ENCODE measurements around the genes ZNF425 and ATP6V0E2.

- RRBS: no CpG with 5 or more reads among the region's 6 CpGs
CAGE:
- cytosol, long polyA plus RNA: no peak
- long polyA plus RNA: no peak
- nucleus, long polyA plus RNA: no peak
Measured at GRCh38 chr7:148622835-148623377, 32.3 kb downstream of the C7orf33 start.

GRCh38 chr7:148732812-148733342, 34.2 kb downstream of the CUL1 start:
- RRBS: no CpG with 5 or more reads among the region's 3 CpGs
CAGE:
- cytosol, long polyA plus RNA: no peak
- long polyA plus RNA: no peak
- nucleus, long polyA plus RNA: no peak

DNA sequence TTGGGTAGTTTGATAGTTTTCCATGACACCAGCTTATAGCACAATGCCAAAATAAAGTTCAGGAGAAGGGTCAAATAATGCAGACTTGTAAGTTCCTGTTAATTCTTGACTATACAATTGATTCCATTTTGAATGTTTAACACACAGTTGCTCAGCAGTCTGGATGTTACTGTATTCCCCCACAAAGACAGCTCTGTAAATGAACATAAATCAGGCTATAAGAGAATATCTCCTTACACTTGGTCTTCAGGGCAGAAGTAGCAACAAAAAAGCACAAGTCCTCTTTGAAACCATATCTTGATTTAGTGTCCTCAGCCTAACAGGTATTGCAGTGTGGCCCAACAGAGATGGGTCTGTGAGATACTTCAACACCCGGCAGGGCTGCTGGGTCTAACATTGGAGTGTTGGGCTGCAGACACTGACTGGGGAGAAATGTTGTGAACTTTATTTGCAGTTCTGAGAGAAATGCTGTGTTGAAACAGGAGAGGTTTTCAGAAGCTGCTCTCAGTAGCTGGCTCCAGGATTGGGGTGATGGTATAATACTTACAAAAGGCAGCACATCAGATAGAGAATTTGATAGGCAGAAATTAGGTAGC, 75.8 kb downstream of the CUL1 start:
- RRBS: no CpG with 5 or more reads among the region's 1 CpG
CAGE:
- cytosol, long polyA plus RNA: no peak
- long polyA plus RNA: no peak
- nucleus, long polyA plus RNA: no peak

DNA sequence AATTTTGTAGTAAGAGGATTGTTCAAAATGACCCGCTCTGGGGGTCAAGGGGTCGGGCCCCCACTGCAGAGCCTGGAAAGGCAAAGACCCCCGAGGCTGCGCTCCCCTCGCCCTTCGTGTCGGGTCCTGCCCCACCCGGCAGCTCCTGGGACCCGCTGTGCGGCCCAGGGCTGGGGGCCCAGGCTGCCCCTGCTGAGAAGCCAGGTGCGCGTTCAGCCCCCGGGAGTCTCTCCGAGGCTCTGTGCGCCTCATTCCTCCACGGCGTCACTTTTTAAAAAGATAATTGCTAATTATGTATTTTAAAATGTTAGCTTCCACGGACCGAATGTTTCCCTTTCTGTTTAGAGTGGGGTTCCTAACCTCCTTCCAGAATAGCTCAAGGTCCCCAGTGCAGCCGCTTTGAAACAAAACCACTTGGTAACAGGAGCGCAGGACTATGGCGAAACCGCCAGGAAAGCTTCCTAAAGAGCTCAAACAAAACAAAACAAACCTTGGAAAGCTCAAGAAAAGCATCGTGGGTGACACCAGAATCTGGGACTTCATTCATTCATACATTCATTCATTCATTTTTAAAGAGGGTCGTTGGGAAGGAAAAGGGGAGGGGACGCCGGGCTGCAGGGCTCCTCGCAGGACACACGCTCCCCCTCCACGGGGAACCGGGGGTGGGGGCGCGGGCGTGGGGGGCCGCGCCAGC, 45.6 kb downstream of the PDIA4 start:
- RRBS: 4% methylated on average over 16 of the region's 36 CpGs
CAGE:
- cytosol, long polyA plus RNA: no peak
- long polyA plus RNA: no peak
- nucleus, long polyA plus RNA: no peak

GRCh38 chr7:148987382-148987999, 40.8 kb downstream of the PDIA4 start:
- RRBS: 2% methylated on average over 3 of the region's 16 CpGs
CAGE:
- cytosol, long polyA plus RNA: no peak
- long polyA plus RNA: no peak
- nucleus, long polyA plus RNA: start-site peak on the plus strand at chr7:148987519-148987618, 39 reads

GRCh38 chr7:149126138-149126535, at the start of gene ZNF425:
Gene ZNF425 (minus strand): TSS chr7:149126324.
- RRBS: under 1% methylated on average over 8 of the region's 42 CpGs
CAGE:
- cytosol, long polyA plus RNA: start-site peak on the plus strand at chr7:149126390-149126460, 54 reads
- long polyA plus RNA: start-site peak on the minus strand at chr7:149126231-149126273, 47 and 74 reads in 2 replicates; start-site peak on the plus strand at chr7:149126396-149126515, 40 and 50 reads in 2 replicates
- nucleus, long polyA plus RNA: start-site peak on the plus strand at chr7:149126386-149126486, 132 reads

DNA sequence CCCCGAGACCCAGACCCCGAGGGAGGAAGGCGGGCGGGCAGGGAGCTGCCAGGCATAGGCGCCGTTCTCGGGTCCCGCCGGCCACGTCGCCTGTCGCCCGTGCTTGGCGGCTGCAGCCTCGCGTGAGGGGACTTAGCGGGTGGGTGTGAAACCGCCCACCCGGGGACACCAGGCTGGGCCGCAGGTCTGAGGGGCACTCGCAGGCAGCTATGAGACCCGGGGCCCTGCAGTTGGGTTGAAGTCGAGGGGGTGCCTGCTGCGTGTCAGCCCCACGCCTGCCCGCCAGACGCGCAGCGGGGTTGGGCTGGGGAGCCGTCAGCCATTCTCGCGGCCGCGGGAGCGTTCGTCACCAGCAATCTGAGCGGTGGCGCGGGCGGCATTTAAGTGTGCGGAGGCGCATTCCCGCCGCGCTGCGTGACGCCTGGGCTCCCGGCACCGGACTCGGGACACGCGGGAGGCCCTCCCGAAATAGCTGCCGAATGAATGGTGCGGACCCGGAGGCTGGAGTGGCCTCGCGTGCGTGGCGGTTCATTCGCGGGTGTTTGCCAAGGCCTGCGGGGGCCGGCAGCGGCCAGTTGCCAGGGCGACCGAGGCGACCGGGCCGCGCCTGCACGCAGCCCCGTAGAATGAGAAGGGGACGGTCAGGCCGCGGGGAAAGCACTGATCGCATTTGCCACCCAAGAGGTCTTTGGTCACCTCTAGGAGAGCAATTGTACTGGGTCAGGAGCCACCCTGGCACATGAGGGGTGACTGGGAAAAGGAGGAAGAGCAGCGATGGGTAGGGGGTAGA, 740 bp downstream of the ZNF398 start:
- RRBS: 1% methylated on average over 37 of the region's 78 CpGs
CAGE:
- cytosol, long polyA plus RNA: no peak
- long polyA plus RNA: no peak
- nucleus, long polyA plus RNA: no peak

GRCh38 chr7:149330839-149331432, 68.9 kb downstream of the ZNF783 start:
CAGE:
- cytosol, long polyA plus RNA: no peak
- long polyA plus RNA: no peak
- nucleus, long polyA plus RNA: no peak

- RRBS: no CpG with 5 or more reads among the region's 21 CpGs
CAGE:
- cytosol, long polyA plus RNA: no peak
- long polyA plus RNA: no peak
- nucleus, long polyA plus RNA: no peak
Measured at GRCh38 chr7:149436357-149437085, 24.3 kb downstream of the ZNF777 start.

DNA sequence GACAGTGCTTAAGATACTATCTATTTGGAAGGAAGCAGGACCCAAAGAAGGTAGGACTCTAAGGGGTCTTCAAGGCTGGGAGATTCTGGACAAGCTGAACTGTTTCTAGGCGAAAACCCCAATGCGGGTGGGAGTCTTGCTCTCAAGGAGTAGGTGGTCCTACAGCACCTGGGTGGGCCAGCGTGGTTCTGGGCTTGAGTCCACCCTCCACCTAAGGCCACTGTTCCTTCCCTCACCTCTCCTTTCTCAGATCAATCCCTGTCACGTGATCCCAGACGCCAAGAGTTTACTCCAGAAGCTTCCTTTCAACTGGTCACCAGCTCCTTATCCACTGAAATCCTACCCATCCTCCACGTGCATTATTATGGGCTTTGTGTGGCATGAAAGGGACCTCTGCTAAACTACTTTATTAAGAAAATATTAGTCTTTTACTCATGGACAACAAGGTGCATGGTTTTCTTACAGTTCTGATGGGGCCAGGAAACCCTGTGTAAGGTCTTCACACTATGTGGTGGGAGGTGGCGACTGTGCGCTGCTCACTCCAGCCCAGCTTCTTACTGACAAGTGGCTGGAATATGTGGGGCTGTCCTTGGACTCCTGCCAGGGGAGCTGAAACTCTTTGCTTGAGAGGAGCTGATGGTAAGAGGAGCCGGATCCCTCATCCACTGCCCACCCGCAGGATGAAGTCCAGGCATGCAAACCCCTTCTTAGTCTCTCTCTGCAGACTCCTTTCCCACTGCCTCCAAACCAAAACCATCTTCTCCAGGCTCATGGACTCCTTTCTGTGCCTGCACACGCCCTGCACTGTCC, 1.6 kb downstream of the ZNF746 start:
- RRBS: no CpG with 5 or more reads among the region's 11 CpGs
CAGE:
- cytosol, long polyA plus RNA: no peak
- long polyA plus RNA: no peak
- nucleus, long polyA plus RNA: no peak

DNA sequence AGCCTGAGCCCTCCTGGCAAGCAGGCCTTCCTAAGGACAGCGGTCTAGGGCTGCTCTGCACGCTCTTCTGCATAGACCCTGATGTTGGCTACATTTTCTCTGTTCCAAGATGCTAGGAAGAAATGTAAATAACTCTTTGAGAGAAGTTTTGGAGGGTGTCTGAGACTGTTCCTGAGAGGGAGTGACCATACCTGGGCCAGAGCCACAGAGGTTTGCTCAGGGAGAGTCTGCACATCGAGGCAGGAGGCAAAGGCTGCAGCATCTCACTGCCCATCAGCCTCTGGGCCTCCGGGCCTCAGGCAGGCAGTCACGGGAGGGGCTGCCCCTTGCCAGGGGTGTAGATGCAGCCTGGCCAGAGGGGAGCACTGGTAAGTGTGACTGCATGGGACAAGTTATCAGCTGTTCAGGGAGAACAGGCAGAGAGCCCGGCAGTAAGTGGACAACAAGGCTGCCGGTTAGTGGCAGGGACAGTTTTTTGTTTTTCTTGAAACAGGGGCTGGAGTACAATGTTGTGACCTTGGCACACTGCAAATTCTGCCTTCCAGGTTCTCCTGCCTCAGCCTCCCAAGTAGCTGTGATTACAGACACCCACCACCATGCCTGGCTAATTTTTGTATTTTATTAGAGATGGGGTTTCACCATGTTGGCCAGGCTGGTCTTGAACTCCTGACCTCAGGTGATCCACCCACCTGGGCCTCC, 2.8 kb downstream of the KRBA1 start:
- RRBS: no CpG with 5 or more reads among the region's 7 CpGs
CAGE:
- cytosol, long polyA plus RNA: no peak
- long polyA plus RNA: no peak
- nucleus, long polyA plus RNA: no peak

- RRBS: no CpG with 5 or more reads among the region's 25 CpGs
CAGE:
- cytosol, long polyA plus RNA: no peak
- long polyA plus RNA: no peak
- nucleus, long polyA plus RNA: no peak
Measured at GRCh38 chr7:149735860-149737139, 21.5 kb downstream of the KRBA1 start.

GRCh38 chr7:149772580-149772858, 869 bp downstream of the ZNF467 start:
- RRBS: 1% methylated on average over 5 of the region's 21 CpGs
CAGE:
- cytosol, long polyA plus RNA: no peak
- long polyA plus RNA: no peak
- nucleus, long polyA plus RNA: no peak

DNA sequence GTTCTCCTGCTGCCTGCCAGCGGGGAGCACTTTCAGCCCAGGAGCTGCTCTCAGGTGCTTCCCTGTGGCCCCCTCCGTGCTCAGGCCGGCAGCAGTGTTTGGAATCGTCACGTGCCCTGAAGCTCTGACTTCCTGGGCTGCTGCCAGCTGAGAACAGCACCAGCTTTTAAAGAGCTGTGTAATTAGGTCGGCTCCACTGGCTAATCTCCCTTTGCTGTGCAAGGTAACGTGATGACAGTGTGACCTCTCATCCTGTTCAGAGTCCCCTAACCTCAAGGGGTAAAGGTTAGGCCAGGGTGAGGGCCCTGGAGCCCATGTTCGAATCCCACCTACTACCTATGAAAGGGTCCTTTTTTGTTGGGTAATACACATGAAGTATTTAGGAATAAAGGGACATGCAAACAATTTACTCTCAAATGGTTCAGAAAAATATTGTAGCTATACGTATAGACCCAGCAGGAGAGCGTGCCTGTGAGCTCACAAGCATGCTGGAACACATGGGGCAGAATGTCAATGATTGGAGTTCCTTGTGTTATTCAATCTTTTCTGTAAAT, 16.6 kb downstream of the ZNF862 start:
- RRBS: no CpG with 5 or more reads among the region's 10 CpGs
CAGE:
- cytosol, long polyA plus RNA: no peak
- long polyA plus RNA: no peak
- nucleus, long polyA plus RNA: no peak

DNA sequence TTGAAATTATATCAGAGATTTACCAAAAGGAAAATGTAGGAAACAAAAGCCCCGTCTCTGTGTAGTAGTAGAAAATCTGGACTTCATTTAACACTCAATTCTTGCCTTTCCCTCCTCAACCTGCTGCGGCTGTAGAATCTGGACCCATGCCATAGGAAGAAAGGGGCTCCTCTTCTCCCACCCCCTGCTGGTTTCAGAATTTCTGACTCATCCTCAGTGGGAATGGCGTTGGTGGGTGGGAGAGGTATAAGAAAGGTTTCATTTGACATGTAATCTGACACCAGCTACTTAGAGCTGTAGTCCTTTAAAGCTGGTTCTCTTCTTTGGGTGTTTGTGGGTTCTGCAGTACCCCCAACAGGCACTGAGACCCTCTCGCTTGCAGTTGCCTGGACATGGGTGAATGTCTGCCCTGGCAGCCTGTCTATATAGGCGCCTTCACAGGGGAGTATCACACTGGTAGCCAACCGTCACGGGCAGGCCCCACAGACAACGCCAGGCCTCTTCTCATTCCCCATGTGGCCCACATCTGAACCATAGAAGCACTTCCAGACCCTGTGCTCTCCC, 17.2 kb downstream of the ZNF862 start:
- RRBS: no CpG with 5 or more reads among the region's 8 CpGs
CAGE:
- cytosol, long polyA plus RNA: no peak
- long polyA plus RNA: no peak
- nucleus, long polyA plus RNA: no peak

- RRBS: 2% methylated on average over 20 of the region's 57 CpGs
CAGE:
- cytosol, long polyA plus RNA: start-site peak on the plus strand at chr7:149873964-149874031, 259 reads
- long polyA plus RNA: start-site peak on the plus strand at chr7:149873965-149874033, 227 and 176 reads in 2 replicates
- nucleus, long polyA plus RNA: no peak
Measured at GRCh38 chr7:149873665-149874168, at the start of gene ATP6V0E2. Gene ATP6V0E2 (plus strand): TSS chr7:149873969.

DNA sequence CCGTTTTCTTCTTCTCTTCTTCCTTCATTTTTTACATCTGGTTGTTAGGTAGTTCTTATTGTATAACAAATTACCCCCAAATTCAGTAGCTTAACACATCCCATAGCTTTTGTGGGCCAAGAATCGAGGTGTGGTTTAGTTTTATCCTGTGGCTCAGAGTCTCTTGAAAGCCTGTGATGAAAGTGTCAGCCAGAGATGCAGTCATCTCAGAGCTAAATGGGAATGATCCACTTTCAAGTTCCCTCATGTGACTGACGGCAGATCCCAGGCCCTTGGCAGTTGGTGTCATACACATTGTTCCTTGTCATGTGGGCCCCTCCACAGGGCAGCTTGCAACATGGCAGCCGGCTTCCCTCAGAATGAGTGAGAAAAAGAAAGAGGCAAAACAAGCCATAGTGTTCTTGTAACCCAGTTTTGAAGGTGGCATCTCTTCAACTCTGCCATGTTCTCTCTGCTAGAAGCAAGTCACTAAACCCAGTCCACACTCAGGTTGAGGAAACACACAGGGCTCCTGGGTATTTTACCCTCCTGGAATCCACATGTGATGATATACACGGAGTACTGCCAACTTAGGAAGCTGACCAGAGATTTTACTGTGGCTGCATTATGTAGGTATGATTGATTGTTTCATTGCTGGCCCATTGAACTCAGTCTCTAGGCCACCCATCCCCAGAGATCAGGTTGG, 153.1 kb upstream of the LRRC61 start:
- RRBS: no CpG with 5 or more reads among the region's 5 CpGs
CAGE:
- cytosol, long polyA plus RNA: no peak
- long polyA plus RNA: no peak
- nucleus, long polyA plus RNA: no peak

GRCh38 chr7:150219784-150220414, 103.3 kb upstream of the LRRC61 start:
- RRBS: 10% methylated on average over 3 of the region's 46 CpGs
CAGE:
- cytosol, long polyA plus RNA: no peak
- long polyA plus RNA: no peak
- nucleus, long polyA plus RNA: no peak

DNA sequence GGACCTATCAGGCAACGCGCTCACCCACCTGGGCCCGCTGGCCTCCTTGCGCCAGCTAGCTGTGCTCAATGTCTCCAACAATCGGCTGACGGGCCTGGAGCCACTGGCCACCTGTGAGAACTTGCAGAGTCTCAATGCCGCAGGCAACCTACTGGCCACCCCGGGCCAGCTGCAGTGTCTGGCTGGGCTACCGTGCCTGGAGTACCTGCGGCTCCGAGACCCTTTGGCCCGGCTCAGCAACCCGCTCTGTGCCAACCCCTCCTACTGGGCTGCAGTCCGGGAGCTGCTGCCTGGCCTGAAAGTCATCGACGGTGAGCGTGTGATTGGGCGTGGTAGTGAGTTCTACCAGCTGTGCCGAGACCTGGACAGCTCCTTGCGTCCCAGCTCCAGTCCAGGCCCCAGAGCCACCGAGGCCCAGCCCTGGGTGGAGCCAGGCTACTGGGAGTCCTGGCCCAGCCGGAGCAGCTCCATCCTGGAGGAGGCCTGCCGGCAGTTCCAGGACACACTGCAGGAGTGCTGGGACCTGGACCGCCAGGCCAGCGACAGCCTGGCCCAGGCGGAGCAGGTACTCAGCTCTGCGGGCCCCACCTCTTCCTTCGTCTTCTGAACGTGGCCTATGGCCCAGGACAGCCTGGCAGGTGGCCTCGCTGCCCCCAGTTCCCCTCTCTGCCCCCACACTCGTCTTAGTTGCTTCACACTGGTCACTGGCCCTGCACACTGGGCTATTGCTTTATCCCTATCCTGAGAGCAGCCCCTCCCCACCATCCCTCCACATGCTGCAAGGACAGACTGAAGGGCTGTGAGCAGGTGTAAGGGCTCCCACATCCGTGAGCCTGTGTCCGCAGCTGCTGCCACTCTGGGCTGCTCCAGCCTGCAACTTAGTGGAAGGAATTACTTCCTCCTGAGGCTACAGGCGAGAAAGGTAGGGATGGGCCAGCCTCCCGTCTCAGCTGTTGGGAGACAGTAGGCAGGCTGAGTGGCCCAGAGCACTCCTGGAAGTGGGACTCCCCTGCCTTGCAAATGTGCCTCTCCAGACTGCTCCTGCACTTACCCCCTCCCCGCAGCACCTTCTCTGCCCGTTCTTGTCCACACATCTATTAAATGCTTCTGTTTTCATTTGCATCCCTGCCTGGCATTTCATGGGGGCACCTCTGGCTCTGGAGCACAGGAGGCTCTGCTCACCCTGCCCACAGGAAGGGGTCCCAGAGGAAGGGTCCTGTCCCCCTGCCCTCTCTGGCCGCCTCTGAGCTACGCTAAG, 4.0 kb downstream of the RARRES2 start:
- RRBS: 93% methylated on average over 7 of the region's 39 CpGs
CAGE:
- cytosol, long polyA plus RNA: no peak
- long polyA plus RNA: no peak
- nucleus, long polyA plus RNA: no peak

- RRBS: no CpG with 5 or more reads among the region's 14 CpGs
CAGE:
- cytosol, long polyA plus RNA: no peak
- long polyA plus RNA: no peak
- nucleus, long polyA plus RNA: no peak
Measured at GRCh38 chr7:150382109-150382644, 3.0 kb downstream of the ZNF775 start.

Measured in H1 (cell line).